AG09309 (cell line): ENCODE measurements around a stretch of chr2.

DNA sequence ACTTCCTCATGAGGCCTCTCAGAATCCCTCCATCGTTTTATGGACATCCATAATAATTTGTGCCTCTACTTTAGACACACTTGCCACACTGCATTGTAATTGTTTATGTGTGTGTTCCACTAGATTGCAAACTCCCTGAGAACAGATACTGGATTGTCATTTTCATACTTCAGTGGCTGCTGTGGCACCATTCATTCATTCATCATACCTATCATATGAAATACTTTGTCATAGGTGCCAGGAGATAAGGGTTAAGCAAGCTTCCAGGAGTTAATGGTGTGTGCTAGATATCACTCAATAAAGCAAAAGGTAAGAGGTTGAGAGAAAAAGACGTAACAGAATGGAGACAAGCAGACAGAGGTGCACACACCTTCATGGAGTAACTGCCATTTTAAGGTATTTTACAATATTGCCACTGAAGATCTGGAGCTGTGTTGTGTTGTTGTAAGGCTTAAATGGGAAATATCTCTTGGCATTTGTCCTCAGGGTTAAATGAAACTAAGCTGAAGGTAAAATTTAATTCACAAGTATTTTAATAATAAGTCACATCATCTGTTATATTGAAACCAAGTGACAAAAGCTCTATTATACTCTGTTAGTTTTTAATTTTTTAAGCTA, 55.2 kb downstream of the C2orf88 start:
- RRBS = no CpG with 5 or more reads among the region's 2 CpGs

DNA sequence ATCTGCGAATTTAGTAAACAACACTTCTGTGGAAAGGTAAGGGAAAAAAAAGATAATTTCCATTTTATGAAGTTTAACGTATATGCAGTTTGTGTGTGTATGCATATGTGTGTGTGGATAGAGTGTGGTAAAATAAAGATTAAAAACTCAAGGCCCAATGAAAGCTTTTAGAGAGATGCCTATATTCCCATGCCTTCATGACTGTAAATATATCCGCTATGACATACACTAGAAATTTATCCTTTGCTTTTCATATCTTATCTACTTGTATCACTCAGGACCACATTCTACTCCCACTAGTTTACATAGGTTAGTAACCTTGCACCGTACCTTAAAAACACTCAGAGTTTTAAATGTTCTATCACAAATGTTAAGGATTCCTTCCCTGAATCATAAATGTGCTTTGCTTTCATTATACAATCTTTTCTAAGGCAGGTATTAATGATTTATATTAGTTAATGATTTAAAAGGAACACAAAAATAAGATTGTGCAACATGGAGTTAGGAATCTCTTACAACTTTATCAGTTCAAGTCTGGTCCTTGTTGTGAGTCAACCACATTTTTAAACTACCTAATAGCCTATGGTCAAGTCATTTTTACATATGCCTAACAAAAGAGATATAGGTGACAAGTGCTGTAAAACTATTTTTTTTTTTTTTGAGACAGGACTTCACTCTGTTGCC, 8.4 kb upstream of the INPP1 start:
- RRBS = no CpG with 5 or more reads among the region's 4 CpGs

DNA sequence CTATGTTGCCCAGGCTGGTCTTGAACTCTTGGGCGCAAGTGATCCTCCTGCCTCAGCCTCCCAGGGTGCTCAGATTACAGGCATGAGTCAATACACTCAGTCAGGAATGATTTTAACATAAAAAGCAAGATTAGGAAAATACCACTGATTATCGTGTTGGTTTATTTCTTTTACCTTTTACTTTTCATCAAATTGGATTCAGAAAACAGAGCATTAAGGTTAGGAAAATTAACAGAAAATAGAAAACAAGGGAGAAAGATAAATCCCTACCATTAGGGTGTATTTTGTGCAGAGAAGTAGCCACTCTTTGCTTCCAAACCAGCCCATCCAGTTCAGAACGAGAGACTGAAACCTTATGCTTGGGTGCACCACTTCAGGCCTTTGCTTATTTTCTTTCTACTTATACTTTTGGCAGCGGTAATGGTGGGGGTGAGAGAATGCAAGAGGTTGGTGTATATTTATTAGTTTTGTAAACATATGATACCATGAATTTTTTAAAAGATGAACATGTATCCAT, 60.6 kb downstream of the MFSD6 start:
- RRBS = no CpG with 5 or more reads among the region's 4 CpGs

DNA sequence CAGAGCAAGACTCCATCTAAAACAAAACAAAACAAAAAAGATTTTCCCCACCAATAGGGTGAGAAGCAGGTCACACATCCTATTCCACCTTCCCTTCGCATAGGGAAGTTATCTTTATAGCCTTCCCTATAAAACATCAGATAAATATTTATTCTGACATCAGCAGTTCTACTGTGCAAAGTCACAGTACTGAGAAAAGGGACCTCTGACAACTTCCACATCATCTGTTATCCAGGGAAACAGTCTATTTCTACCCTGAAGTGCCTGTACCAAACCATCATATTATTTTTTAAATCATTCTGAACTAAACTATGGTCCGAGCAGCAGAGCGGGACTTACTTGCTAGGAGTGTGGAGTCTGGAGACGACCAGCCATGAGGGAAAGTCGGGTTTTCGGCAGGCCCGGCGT, 24.5 kb downstream of the NEMP2 start:
- RRBS = no CpG with 5 or more reads among the region's 8 CpGs

DNA sequence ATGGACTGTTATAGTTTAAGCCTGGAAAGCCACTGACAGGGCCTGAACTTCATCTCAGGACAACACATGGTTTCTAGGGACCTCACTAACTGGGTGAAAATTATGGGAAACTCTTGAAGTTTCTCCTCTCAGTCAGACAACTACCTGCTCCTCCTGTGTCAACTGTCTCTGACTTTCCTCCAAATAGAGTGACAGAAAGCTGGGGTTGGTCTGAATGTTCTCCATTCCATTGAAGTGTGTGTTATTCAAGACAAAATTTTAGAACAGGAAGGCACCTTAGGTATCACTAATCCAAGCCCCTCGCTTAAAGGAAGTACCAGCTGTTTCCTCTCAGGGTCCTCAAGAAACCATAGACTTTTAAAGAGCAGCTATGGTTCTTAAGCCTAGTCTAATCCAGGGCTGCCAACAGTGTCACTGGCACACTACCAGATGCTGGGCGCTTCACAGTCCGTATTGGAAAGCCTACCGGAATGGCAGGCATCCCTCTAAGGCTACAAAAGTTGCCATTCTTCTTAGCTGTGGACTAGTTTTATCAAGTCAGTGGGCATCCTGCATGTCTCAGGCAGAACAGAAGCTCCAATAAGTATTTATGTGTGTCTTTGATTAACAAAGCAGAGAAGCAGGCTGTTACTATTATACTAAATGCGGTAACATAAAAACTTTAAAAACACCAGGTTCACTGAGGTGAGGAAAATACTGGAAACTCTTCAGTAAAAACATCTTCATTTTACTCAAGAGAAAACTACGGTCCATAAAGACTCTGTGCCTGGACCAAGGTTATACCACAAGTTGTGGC, 1.9 kb downstream of the NEMP2 start:
- RRBS = no CpG with 5 or more reads among the region's 6 CpGs

DNA sequence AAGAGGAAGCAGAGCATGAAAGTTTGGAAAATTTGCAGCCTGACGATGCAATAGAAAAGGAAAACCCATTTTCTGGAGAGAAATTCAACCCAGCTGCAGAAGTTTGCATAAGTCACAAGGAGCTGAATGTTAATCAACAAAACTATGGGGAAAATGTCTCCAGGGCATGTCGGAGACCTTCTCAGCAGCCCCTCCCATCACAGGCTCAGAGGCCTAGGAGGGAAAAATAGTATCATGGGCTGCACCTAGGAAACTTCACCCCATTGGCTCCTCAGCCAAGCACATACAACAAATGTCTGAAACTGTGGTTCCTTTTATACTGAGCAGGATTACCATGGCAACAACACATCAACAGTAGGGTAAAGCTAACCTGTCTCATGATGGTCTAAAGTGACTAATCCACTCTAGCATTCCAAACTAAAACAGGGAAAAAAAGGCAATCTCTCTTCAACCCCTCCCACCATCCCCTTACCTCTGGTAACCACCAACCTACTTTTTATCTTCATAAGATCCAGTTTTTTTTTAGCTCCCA, 3.2 kb upstream of the NEMP2 start:
- RRBS = no CpG with 5 or more reads among the region's 2 CpGs

DNA sequence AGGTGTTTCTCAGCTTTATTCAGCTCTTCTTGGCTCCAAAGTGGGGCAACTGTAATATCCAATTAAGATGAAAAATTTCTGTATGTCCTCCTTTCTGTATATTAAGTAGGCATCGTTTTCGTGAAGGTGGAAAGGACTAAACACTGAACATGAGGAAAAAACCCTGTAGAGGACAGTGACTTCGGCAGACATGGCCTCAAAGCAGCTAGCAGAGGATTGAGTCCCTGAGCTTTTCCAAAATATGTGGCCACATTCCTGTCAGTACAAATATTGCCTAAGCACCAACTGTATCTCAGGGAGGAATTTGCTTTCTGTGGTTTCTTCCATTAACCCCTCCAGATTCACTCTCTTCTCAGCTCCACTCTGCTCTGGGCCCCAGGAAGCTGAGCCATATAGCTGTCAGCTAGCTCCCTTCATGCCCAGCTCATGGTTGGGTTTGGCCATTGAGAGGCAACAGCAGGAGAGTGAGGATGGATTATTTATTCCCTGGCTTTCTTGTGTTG, 67.8 kb upstream of the GLS start:
- RRBS = no CpG with 5 or more reads among the region's 3 CpGs

DNA sequence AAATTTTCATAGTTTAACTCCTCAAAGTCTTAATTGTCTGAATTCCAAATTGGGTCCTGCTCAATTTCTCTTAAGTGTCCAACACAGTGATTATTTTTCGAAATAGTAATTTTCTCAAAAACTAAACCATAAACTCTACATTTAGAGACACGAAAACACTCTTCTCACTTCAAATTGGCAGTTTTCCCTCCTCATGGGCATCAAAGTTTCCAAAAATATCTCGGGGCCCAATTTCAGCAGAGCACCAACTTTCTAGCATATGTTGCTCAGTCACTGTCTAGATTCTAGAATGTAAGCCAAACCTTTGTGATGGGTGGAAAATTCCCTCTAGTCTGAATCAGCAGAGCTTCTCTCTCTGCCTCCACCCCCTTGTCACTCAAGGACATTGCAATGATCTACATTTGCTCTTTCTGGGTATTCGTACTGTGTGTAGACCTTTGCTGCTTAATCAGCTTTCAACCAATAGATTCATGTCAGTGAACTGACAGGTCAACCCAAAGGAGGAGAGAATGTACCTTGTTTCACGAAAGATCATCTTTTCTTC, 38.9 kb upstream of the GLS start:
- RRBS = no CpG with 5 or more reads among the region's 5 CpGs

- RRBS = no CpG with 5 or more reads among the region's 1 CpG
Observed at GRCh38 chr2:190901873-190902247, 21.2 kb downstream of the GLS start.

DNA sequence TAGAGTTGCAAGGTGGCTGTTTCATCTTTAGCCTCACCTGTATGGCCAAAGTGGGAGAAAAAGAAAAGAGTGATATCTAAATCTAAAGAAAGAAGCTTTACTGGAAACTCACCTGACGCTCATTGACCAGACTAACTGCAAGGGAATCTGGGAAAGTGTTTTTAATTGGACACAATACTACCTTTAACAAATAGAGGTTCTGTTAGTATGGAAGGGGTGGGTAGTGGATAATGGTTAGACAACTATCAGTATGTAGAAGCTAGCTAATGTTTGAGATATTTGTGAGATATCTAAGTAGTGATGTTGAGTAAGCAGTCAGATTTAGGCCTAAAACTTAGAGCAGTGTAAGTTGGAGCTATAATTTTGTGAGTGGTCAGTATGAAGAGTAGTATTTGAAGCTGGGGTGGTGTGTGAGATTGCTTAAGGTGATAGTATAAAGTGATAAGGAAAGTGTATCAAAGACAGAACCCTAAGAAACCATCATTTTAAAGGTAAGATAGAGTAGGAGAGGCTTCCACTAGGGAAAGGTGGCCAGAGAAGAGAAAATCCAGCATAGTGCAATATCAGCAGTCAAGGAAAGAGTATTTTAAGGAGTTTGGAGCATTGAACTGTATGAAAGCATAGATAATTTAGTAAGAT, 62.4 kb downstream of the GLS start:
- RRBS = no CpG with 5 or more reads among the region's 1 CpG

DNA sequence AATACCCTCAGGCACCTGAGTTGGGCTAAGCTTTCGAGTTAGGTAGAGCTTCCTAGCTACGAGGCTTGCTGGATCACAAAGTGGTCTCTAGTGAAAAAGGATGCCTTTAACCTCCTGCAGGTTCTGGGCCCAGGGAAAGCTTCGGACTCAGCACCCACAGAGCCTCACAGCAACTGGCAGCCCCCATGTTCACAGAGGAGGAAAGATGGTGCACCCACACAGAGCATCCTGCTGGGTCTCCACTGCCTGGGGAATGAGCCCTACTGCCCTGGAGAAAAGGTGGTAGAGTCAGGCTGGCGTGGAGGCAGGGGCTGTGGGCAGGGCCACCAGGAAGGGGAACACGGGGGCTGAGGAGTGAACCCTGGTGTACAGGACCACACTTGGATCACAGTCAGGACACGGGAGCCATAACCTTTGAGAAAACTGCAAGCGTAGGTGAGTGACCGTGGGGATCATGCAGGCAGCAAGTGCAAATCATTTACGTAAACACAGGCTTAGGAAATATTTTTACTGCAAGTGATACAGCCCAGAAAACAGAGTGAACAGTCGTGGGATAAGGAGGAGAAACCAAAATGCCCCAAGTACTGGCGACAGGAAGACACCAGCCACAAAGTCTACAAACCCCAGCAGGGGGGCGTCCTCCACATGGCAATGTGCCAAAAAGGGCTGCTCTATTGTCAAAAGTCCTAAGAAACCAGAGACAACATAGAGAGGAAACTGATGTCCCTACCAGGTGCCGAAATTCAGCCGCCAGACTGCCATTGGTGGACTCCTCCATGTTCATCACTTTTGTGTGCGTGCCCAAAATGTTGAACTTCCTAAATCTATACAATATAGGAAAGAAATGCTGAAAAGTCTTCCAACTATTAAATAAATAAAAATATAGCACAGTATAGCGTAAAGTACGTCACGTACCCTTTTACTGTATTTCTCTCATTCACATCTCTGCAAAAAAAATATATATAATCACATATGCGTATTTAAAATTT, 27.6 kb downstream of the STAT1 start:
- RRBS = no CpG with 5 or more reads among the region's 19 CpGs

DNA sequence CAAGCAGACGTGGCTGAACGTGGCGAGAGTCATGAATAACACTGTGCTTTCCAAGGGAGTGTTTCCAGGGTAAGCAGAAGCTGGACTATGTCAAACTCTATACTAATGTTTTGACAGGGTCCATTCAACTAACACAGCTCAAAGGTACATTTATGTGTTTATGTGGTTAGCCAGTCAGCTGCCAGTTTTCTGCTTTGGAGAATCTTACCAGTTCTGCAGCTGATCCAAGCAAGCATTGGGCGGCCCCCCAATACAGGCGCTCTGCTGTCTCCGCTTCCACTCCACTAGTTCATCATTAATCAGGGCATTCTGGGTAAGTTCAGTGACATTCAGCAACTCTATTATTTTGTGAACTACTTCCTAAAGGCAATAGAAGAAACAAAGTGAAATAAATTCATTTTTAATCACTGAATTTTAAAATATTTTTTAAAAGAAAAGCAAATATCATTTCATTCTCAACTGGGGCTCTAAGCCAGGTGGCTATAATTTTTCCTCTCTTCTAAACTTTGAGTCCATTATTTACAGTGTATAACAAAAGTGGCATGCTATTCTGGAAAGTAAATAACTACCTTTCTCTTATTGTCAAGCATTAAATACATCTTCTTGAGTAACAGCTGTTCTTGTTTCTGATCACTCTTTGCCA, 16.2 kb downstream of the STAT1 start:
- RRBS = no CpG with 5 or more reads among the region's 6 CpGs

DNA sequence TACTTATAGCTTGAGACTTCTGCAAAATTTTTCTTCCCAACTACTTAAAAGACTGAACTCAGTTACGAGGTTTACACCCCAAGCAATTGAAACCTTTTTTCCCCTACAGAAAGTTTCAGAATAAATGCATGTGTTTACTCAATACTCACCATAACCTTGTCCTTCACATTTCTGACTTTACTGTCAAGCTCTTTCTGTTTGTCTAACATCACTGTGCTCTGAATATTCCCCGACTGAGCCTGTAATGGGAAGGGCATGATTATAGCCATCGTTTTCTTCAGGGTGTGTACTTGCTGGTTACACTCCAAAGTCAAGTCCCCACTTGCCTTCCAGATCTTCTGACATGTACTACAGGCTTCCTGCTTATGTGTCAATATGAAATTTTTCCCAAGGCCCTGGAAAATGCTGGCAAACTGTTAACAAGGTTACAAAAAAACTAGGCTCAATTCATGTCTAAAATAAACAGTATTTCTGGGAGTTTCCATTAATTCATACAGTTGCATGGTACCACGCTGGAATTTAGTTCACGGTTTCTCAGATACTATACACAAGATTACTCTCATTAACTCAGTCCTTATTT, 13.0 kb downstream of the STAT1 start:
- RRBS = no CpG with 5 or more reads among the region's 5 CpGs

DNA sequence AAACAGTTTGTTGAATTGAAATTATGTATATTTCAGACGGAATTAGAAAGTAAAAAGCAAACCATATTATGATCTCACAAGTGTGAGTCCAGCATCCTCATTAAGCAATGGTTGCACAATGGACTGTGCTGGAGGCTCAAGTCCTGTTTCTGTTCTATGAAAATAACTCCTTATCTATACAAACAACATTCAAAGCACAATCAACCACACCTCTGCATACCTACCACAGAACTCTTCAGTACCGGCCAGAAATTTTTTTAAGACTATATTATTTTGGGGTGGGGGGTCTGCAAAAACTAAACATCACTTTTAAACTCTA, 902 bp downstream of the STAT1 start:
- RRBS = no CpG with 5 or more reads among the region's 2 CpGs

DNA sequence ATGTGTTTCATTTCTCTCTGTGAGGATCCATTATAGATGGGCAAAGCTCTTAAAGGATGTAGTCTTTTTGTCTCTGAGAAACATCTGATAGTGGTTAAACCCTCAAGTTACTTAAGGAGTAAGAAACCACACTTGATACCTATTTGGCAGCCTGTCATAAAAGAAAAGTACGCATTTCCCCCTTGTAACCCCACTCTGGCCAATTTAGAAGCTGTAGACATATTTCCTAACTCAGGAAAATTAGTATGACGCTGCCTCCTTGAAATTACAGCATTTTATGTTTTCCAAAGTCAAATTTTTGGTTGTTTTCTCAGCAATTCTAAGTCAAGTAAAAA, 2.0 kb downstream of the STAT4 start:
- RRBS = no CpG with 5 or more reads among the region's 2 CpGs

- RRBS = no CpG with 5 or more reads among the region's 4 CpGs
Observed at GRCh38 chr2:191392794-191393218, 147.6 kb downstream of the MYO1B start.

GRCh38 chr2:191394032-191394774, 149.0 kb downstream of the MYO1B start:
- RRBS = no CpG with 5 or more reads among the region's 6 CpGs

DNA sequence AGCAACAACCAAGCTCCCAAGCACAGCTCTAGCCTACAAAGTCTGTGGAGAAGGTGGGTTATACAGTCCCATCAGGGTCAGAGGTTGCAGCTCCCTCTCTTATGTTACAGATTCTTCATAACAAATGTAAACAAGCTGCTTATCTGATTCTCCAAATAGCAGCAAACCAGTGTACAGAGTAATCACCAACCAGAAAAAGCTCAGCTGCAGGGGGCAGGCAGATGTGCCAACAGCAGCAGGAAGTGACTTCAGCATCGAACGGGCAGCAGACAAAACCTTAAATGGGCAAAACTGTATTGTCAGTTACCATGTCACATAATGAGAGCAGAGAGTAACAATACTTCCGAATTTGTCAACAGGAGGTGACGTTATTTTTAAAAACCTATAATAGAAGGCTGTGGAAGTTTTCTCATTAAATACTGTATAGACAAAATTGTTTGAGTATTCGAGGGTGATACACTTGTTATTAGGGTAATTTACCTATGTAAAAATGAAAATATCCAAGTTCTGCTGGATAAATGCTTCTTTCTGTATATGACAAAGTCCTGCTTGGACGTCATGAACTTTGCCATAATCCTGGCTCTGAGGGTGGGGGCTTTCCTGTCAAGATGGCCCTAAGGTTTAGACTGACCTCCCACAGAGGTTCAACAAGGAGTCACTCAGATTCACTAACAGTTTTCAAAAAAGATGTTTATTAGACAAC, 52.7 kb upstream of the NABP1 start:
- RRBS = no CpG with 5 or more reads among the region's 6 CpGs

- RRBS = no CpG with 5 or more reads among the region's 1 CpG
Observed at GRCh38 chr2:191637612-191638389, 40.1 kb upstream of the NABP1 start.